Mucosa of descending colon (tissue), 1 donor: Measurements from ENCODE around the genes AGPS and PLEKHA3.

- PRO-cap = no peak
These were observed 13.3 kb downstream of the HNRNPA3 start for GRCh38 chr2:177225914-177226344.

DNA sequence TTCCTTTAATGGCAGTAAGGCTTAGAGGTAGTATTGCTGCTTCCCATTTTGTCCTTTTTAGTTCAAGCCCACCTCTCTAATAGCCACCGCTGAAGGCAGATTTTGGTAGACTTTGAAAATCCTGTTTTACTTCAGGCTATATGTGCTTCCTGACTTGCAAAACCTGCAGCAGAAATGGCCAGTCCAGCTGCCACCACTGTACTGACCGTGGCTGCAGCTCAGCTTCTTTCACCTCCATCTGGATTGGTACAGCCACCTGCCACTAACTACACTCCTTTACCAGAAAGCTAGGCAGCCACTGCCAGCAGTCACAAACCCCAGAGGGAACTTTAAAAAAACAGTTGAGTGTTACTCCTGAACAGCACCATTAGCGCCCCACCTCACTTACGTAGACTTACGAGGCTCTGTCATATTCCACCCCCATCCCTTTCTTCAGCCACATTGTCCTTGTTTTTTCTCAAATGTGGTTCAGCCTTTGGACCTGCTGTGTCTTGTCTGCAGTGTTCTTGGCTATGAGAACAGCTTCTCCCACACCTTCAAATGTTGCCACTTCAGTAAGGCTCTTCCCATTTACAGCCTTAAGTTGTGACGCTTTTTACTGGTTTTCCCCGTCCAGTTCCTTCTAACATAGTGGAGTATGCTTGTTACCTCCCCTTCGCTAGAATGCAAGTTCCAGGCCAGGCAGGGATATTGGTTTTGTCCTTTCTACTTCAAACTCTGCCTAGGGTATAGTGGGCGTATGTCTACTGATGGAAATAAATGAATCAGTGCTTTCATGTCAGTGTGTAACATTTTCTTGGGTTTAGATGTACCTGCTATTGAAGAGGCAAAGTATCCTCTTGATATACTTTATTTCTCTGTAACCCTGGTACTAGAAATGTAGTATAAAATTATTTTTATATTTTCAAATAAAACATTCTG is 17.0 kb downstream of the HNRNPA3 start:
- PRO-cap = no peak

- PRO-cap = no peak
These were observed 19.7 kb downstream of the HNRNPA3 start for GRCh38 chr2:177232101-177232827.

DNA sequence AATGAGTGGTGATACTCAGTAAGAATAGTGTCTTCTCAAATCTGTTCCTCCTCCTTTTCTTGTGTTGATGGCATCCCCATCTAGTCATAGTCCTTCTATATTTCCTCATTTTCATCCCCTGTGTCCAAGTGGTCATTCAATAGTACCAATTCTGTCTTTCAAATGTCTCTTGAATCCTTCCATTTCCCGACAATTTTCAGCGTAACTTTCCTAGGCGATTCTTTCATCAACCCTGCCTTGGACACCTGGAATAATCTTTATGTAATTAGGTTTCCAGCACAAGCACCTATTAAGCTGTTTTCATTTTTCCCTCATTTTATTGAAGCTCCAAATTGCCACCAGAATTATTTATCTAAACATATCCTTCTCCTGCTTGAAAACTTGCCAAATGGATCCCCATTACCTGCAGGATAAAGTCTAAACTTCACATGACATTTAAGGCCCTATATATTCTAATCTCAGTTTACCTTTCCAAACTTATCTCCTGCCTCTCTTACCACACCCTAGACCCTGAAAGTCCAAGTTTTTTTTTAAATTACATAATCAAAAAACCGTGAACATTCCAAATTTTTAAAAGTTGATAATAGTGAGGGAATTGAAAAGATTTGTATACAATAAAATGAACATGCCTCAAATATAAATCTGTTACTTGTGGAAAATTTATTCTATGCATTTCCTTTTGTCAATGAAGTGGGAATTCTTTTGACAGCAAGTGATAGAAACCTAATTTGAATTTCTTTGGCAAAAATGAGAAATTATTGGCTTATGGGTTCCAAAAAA is 50.4 kb upstream of the AGPS start:
- PRO-cap = no peak

GRCh38 chr2:177392247-177393323 is at the start of gene AGPS:
Gene AGPS (plus strand): TSS chr2:177392773.
- PRO-cap = bidirectional peak, plus-strand start at chr2:177392776, minus-strand start at chr2:177392691

- PRO-cap = no peak
These were observed 184.9 kb downstream of the PDE11A start for GRCh38 chr2:177887607-177888226.

GRCh38 chr2:177915125-177915480 is 157.5 kb downstream of the PDE11A start:
- PRO-cap = unidirectional peak, minus-strand start at chr2:177915351

- PRO-cap = no peak
These were observed 77.6 kb downstream of the OSBPL6 start for GRCh38 chr2:178271803-178272354.

DNA sequence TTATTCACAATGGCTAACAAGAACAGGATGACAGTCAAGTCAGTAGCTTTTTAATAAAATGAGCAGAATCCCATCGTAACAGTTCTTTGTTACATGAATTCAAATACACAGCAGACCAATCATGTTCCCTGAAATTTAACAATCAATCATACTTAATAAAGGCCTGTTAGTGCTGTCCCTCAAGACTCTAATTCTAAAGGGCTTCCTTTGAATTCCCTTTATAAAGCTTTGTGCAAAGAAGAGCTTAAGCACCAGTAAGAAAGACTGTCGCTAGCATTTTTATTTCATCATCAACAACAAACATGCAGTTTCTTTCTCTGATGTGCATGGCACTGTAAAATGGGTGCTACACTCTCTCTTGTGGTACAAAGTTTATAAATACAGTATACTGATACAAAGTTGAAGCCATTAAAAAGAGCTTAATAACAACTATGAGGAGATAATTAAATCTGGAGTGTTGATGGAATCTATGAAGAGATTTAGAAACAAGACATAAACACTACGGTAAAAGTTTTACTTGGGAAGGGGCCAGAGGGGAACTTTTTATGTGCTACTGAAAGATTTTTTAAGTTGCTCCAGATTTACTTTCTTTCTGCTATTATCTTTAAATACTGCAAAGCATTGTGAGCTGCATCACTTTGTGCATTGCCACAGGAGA is 19.3 kb downstream of the PRKRA start:
- PRO-cap = no peak

GRCh38 chr2:178479944-178480945 is at the start of gene PLEKHA3:
Gene PLEKHA3 (plus strand): TSS chr2:178480457.
- PRO-cap = bidirectional peak, plus-strand start at chr2:178480486, minus-strand start at chr2:178480220

DNA sequence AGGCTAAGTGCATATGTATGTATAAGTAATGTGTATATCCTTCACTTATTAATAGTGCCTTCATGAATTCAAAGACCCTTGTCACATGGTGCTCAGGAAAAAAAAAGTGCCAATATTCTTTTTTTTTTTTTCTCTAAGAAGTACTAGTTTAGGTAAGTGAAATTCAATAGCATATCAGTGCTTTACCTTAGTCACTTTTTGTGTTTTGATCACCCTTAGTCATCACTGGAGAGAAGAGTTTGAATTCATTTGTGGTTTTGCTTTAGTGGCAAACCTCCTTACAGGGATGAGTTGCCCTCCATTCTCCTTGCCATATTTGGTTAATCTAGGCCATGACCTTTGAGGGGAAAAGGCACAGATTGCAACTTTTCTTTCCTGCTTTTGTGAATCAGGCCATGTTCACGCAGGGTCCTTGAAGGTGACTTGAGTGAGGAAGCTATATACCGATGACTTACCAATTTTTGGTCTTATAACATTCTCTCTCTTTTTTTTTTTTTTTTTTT is 34.4 kb downstream of the PLEKHA3 start:
- PRO-cap = no peak

GRCh38 chr2:178535448-178536230 is 55.4 kb downstream of the PLEKHA3 start:
- PRO-cap = no peak

GRCh38 chr2:178572231-178572709 is 92.0 kb downstream of the PLEKHA3 start:
- PRO-cap = no peak

DNA sequence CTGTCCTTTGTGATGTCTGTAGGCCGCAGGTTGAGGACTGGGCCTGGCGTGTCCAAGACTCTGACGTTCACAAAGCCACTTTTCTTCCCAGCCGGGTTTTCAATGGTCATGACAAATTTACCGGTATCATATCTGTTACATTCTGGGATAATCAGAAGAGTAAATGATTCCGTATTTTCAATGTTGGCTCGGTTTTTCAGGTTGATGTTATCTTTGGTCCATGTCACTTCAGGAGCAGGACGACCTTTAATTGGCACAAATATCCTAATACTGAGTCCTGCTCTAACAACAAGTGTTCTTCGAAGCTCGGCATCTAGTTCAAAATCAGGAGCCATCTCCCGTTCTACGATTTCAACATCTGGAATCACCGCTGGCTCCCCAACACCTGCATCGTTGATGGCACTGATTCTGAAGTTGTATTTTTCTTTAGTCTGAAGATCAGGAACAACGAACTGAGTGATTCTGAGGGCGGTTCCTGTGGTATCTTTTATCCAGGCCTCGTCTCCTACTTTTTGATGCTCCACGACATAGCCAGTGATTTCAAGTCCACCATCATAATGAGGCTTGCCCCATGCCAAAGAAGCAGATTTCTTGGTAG is 95.6 kb downstream of the PLEKHA3 start:
- PRO-cap = no peak

DNA sequence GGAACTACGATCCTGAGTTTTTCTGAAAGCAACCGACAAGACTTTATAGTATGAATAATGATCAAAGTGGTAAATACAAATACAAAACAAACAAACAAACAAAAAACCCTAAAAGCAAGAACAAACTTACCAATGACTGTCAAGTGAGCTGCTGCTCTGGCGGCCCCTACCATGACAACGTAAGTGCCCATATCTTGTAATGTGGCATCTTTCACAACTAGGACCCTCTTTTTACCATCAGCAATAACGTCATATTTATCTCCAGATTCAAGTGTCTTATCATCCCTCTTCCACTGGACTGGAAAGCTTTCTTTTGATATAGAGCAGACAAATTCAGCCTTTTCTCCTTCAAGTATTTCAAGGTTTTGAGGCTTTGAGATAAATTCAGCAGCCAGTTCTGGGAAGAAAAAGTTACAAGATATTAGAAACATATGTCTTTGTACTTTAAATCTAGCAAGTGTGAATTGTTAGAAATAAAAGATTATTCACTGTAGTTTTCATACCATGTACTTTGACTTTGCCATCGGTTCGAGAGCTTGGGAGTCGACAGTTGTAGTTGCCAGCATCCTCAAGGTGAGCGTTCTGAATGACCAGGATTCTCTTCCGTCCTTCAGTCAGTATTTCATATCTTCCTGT is 140.8 kb downstream of the PLEKHA3 start:
- PRO-cap = no peak

DNA sequence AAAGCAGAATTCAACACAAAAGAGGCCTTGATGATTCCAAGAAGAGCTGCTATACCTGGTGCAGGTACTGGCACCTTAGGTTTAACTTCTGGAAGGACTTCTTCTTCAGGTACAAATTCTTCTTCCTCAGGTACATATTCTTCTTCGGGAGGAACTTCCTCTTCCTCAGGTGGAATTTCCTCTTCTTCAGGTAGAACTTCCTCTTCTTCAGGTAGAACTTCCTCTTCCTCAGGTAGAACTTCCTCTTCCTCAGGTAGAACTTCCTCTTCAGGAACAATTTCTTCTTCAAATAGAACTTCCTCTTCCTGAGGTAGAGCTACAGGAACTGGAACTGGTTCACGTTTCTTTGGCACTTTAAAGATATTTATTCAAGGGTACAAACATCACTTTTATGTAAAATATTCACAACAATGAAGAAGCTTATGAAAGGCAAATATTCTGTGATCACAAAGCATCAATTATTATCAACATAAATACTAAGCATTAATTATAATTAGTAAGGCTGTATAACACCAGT is 129.6 kb downstream of the TTN start:
- PRO-cap = no peak

- PRO-cap = no peak
These were observed 91.8 kb downstream of the TTN start for GRCh38 chr2:178715215-178716017.

GRCh38 chr2:178801913-178802565 is 5.2 kb downstream of the TTN start:
- PRO-cap = no peak

GRCh38 chr2:178804922-178805358 is 2.3 kb downstream of the TTN start:
- PRO-cap = no peak

- PRO-cap = no peak
These were observed 1.6 kb upstream of the TTN start for GRCh38 chr2:178808640-178809472.